ENCODE results near the genes ACBD4 and HEXIM2.

- RRBS: no CpG with 5 or more reads among the region's 45 CpGs
These were observed 16.1 kb downstream of the ADAM11 start for GRCh38 chr17:44774746-44775487.

DNA sequence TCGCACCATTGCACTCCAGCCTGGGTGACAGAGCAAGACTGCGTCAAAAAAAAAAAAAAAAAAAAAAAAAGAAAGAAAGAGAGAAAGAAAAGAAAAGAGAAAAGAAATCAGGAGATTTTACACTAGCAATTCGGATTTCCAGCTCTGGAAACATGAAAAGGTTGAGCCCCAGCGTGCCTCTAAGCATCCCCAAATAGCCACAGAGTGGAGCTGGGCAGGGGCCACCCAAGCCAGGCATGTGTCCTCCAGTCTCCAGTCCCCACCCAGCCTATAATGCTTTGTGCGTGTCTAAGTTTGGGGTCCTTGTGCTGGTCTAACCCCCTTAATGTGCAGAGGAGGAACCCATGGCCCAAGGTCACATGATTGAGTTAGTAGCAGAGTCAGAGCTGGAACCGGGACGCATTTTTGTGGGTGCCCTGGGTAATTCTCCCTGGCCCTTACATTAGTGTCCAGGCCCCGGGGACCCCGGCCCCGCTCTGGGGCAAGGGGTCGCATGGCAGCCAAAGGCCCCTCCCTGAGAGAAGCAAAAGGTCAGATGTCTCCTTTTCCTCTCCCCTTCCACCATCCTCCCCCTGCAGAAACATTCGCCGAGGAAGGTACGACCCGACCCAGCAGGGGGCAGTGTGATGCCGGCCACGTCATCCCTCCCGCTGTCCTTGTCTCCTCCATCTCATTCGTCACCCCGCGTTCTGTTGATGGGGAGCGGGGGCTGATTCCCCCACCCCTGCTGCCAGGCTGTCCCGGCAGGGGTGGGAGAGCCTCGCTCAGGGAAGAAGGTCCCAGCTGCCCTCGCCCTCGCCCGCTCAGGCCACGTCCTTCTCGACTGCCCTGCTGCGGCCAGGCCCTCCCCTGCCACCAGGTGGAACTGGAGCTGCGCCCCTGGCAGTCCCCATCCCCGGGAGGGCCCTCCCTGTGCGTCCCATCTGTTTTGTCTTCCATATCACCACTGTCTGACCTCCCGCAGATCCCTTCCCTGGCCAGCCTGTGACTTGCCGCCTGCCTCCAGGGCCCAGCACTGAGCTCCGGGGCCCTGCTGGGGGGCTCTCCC lies 20.2 kb downstream of the ADAM11 start:
- RRBS: 34% methylated on average over 5 of the region's 36 CpGs

GRCh38 chr17:44781479-44782613 lies 23.1 kb downstream of the ADAM11 start:
- RRBS: no CpG with 5 or more reads among the region's 23 CpGs

DNA sequence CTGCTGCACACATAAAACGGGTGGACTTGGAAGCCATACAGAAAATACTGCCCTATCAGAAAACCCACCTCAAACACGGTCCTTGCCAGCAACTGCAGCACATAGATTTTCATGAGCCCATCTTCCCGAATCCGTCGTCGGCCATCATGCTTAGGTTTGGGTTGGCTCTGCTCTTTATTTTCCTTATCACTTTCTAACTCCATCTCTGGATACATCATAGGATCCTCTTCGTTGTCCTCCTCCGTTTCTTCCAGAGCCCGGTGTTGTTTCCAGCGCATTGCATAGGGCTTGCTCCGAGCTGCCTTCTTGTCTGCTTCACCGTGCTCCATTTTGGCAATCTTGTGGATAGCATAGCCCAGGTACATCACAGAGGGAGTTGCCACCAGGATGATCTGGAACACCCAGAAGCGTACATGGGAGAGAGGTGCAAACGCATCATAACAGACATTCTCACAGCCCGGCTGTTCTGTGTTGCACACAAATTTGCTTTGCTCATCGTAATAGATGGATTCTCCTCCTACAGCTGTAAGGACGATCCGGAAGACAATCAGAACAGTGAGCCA lies 24.8 kb downstream of the GJC1 start:
- RRBS: 99% methylated on average over 3 of the region's 18 CpGs

DNA sequence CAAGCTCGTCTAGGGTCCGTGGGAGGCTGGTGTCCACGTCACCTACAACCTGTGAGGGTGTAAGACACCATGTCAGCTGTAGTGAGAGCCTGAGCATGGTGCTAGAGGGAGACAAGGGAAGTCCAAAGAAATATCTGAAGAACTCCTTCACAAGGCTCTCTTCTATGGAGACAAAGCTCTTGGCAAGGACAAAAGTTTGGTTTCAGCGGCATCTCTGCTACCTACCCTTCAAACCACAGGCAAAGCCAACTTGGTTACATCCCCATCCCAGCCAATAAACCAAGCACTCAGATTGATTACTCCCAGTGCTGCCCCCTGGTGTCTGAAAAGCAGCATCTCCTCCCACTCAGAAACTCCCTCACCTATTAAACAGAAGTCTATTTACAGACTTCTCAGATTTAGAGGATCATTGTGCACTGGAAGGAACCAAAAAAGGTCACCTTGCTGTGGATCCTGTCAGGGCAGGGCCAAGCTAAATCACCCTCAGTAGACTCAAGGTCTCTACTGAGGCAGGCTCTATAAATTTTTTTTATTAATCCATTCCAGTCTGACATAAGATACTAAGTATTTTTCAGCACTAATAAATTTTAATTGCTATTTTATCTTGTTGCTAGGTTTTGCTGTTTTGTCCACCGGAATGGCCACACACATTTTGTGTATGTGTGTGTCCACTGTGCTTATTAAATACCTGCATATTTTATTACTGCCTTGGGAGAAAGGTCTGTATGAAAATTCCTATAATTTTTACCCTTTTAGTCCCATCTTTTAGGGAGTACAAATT lies 17.5 kb downstream of the HIGD1B start:
- RRBS: no CpG with 5 or more reads among the region's 5 CpGs

GRCh38 chr17:44979395-44979907 lies 11.3 kb upstream of the C1QL1 start:
- RRBS: 23% methylated on average over 1 of the region's 7 CpGs

DNA sequence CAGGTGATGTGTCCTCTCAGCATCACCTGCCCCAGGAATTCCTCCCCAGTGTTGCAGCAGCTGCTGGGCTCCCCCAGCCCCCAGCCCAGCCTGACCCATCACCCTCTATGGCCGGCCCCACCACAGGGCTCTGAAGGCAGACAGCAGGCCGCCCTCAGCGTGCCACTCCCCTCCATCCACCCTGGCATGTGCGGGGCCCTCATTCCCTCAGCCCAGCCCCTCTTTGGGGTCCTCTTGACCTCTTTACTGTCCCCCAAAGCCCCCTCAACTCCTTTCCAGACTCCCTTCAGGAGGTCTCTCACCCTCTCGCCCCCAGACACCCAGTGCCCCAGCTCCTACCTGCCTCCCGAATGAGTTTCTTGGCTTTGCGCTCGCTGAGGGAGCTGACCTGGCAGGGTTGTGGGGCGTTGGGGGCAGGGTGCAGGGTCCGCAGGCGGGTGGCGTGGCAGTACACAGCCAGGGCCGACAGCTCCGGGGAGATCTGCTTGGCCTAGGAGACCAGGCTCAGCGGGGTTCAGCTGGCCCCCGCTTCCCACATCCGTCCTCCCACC lies 17.5 kb downstream of the PLCD3 start:
- RRBS: no CpG with 5 or more reads among the region's 17 CpGs

- RRBS: no CpG with 5 or more reads among the region's 5 CpGs
These were observed 4.9 kb downstream of the PLCD3 start for GRCh38 chr17:45127484-45127777.

GRCh38 chr17:45135181-45135972 lies at the start of gene ACBD4:
TSS of gene ACBD4 (plus strand) at chr17:45135687.
- RRBS: no CpG with 5 or more reads among the region's 41 CpGs

GRCh38 chr17:45149677-45150679 lies 1.7 kb downstream of the HEXIM1 start:
- RRBS: 1% methylated on average over 21 of the region's 55 CpGs

- RRBS: no CpG with 5 or more reads among the region's 11 CpGs
These were observed at the start of gene HEXIM2 for GRCh38 chr17:45161761-45162176. TSS of gene HEXIM2 (plus strand) at chr17:45161875.

DNA sequence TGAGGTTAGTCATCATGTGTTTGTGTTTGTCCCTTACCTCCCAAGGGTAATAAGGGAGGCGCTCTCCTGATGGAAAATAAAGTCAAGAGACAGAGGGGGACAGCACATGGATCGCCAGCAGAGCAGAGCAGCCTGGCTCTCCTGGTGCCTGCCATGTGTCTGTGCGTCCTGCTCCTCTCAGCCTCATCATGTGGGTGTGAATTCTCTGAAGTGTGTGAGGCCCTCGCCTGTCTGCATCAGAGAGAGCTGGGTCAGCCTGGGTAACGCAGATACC lies 8.8 kb downstream of the HEXIM2 start:
- RRBS: no CpG with 5 or more reads among the region's 5 CpGs

GRCh38 chr17:45170788-45171830 lies 9.4 kb downstream of the HEXIM2 start:
- RRBS: no CpG with 5 or more reads among the region's 17 CpGs

GRCh38 chr17:45231884-45232151 lies 10.1 kb downstream of the FMNL1 start:
- RRBS: no CpG with 5 or more reads among the region's 8 CpGs

- RRBS: no CpG with 5 or more reads among the region's 8 CpGs
These were observed 9.3 kb downstream of the MAP3K14 start for GRCh38 chr17:45307323-45308077.

- RRBS: no CpG with 5 or more reads among the region's 7 CpGs
These were observed 26.4 kb downstream of the ARHGAP27 start for GRCh38 chr17:45406197-45406668.

DNA sequence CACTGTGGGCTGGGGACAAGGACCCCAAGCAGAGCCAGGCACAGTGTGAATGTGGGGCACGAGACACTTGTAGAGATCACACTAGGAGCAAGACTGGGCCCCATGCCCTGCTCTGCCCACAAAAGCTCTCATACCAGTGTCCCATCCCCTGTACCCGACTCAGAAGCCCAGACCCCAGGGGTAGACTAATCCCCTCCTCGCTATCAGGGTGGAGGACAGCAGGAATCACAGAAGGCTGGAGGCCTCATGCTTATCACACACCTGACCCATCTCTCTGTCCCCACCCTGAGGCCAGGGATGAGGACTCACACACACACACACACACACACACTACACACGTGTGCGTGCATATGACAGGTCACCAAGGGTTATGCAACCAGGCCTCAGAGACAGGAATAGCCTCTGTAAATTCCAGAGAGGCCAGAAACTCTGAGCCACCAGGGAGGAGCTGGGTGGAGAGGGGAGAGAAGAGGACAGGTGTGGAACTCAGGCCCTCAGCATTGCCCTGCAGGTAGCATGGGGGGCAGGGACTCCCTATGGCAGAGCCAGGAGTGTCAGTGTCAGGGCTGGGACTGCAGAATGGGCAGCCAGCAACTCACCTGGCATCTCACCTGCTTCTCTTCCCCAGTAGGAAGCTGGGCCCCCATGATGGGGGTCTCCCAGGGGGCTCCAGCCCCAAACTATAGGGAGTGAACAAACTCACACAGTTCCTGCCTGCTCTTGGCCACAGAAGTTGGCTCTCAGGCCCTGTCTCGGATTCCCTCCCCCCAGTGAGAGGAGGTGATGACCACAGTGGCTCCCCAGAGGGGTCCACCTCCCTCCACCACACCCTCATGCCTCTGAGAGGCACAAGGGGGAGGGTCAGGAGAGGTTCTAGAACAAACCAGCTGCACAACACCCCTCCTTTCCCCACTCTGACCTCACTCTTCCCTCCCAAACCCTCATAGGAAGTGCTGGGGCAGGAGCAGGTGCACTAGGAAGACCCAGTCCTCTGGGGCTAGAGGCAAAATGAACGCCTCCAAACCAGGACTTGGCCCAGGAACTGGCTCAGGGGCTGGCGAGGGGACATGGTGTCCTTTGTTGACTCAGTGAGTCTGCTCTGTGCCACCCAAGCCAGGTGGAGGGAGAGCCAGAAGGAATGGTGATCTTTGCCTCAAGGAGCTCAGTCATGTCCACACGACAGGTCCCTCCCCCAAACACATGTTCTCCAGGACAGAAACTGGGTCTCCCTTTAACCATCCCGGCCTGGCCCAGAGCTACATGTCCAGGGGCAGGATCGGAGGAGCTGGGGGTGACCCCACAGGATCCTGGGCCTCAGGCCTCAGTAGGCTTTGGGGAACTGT lies 20.7 kb downstream of the ARHGAP27 start:
- RRBS: no CpG with 5 or more reads among the region's 11 CpGs

DNA sequence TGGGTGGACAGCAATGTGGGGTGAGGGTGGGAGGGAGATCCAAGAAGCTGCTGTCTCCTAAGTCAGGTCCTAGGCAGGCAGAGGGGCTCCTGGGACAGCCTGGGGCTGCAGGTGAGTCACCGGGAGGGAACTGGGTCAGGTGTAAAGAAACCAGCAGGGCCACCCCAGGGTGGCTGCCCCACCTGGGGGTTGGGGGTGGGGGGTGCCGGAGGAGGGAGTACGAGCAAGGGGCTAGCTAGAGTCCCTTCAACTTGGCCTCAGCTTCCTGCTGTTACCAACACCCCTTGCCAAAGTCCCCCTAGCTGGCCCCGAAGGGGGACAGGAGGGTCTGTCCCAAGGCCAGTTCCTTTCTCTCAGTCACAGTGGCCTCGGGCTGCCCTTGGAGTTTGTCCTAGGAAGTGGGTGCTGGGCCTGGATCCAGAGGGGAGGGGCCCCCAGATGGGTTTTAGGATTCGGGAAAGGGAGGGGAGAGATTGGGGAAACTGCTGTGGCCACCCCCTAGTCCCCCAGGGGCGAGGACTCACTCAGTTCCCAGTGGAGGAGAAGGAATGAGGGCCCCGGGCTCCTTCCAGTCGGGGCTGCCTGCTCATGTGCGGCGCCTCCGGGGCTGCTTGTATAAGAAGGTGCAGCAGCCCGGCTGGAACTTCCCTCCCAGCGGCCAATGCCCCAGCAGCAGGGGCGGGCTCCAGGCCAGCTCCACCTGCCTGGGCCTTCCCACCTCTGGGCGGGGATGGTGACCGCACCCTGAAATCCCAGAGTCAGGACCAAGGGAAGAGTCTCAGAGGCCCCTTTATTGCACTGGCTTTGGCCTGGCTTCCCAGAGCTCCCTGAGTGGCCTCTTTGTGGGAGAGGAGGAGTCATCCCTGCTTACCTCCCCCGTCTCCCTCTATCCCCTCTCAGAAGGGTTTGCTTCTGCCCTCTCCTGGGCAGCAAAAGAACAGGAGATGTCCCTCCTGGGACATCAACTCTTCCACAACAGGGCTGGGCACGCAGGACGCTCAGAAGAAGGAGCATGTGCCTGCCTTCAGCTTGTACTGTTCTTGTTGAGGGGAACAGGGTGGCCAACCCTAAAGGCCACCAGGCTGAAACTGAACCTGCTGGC lies 7.3 kb downstream of the ARHGAP27 start:
- RRBS: 19% methylated on average over 7 of the region's 20 CpGs

- RRBS: 3% methylated on average over 29 of the region's 87 CpGs
These were observed 3.0 kb downstream of the ARHGAP27 start for GRCh38 chr17:45429558-45430141.

DNA sequence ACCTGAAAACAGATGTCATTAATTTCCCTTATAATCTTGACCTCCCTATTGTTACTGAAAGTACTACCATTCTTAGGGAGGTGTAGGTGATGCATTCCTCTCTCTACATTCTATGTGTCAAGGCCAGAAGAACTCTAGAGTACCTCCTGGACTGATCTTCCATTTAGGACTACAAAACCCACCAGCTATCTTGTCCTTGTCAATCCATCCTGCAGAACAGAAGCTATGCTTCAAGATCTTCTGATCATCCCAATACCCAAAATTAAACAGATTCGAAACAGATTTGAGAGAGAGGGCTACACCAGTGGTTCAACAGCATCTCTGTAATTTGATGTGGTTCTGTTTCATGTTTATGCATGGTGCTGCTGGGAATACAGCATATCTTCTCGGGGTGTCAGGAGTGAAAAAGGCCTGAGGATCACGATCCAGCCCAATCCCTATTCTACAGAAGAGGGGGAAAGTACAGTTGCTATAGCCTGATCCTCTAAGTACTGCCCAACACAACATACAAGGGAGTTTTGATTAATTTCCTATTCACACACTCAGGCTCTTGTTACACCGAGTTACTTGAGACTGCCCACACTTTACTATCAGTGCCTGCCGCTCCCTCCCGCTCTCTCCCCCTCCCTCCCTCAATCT lies 89.0 kb upstream of the PLEKHM1 start:
- RRBS: no CpG with 5 or more reads among the region's 6 CpGs

Data from non-pigmented ciliary epithelial cell (primary cell).